ENCODE data around the genes LPIN3 and L3MBTL1.

- PRO-cap, result no peak
These were observed 727 bp upstream of the LPIN3 start for GRCh38 chr20:41339800-41340388.

DNA sequence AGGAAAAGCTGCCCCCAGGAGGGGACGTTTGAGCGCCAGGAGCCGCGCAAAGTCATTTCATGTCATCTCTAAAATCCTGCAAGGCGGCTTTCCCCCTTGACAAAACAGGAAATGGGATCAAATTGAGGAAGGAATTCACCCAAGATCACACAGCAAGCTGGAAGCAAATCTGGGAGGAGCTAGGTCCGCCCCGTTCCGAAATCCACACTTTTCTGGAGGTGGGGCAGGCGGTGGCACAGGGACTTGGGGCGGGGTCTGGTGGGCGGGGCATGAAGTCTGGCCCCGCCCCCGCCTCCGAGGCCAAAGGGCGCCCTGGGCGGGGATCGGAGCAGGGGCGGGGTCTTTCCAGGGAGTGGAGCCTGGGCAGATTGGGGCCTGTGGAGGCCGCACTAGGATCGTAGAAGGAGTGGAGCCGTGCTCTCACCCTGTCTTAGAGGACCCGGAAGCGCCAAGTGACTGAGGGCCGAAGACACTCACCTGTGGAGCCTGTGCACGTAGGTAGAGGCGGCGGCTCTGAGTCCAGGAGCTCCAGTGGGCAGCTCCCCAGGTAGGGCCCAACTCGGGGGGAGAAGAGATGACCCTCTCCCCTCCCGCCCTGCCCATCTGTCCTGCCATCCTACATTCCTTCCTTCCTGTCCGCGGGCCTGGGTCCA, at the start of gene LPIN3:
Gene LPIN3 (plus strand): TSS at position 366 of the 653 bp plus-strand sequence.
- PRO-cap, result bidirectional peak, plus-strand start at position 392 of the sequence, minus-strand start at position 206 of the sequence

GRCh38 chr20:41470189-41470933, 103.7 kb upstream of the EMILIN3 start:
- PRO-cap, result no peak

DNA sequence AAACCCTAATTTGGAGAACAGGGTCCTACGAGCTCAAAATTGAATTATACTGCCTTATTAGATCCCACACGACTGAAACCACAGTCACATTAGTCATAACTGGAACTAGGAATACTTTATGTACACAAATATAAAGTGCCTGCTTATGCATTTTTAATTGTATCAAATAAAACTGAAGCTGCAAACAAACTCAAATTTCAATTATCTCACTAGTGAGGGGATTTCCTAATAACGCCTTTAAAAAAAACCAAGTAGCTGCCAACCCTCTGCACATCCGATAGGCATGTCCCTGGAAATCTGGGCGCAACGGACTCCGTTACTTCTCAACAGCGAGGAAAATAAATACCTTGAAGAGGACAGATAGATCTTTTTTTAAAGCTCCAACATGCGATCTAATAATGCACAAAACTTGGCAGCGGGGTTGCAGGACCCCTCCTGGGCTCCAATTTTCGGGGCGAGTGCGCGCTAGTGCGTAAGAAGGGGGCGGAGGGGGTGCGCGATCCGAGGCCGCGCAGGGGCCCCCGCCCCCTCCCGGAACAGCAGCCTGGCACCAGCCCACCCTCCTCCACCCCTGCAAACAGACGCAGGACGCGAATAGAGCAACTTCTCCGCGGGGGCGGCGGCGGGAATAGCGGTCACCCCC, 799 bp downstream of the CHD6 start:
- PRO-cap, result unidirectional peak, plus-strand start at position 576 of the sequence

- PRO-cap, result no peak
These were observed 78.3 kb upstream of the CHD6 start for GRCh38 chr20:41696371-41697083.

DNA sequence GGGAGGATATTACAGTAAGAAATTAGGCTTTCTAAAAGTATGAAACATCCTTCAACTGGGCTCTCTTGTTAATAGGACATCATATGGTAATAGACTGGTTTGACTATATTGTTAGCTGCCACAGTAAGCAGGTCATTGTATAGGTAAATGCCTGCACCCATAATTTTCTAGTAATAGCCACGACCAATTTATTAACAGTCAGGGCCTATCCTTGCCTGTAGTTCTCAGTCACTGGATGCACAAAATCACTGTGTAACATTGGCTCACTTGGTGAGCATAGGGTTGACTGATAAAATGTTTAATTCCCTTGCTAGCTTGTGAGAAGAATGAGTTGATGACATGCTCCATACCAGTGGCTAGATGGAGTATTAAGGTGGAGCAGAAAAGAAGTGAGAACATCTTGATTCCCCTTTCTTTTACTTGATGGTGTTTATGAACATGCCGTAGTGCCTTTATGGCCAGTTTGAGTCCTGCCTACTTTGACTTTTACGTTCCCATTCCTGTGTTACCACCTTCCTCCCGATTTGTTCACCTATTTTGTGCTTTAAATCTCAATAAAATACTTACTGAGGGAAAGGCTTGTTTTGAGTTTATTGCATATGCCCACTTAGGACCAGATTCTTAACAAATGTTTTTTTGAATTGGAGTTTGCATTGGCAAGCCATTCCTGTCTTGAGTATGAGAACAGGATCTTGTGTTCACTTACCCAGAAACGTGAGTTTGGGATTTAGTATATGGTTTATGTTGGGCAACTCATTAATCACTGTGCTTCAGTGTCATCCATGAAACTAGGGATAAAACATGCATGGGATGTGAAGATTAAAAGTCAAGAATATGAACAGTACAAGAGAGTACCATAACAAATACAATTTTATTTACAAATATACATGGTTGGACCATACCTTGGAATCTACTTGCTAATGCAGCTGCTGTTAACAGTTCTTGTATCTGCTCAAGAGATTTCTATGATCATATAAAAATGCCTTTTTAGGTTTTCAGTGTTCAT, 5.6 kb downstream of the SRSF6 start:
- PRO-cap, result no peak

GRCh38 chr20:43507543-43508089, at the start of gene L3MBTL1:
Gene L3MBTL1, plus strand, starts transcription at chr20:43507697.
- PRO-cap, result no peak

- PRO-cap, result no peak
These were observed 1.2 kb downstream of the L3MBTL1 start for GRCh38 chr20:43508574-43509275.

- PRO-cap, result no peak
These were observed 746 bp upstream of the IFT52 start for GRCh38 chr20:43590007-43590375.

GRCh38 chr20:43721792-43722612, 4.8 kb downstream of the GTSF1L start:
- PRO-cap, result no peak

DNA sequence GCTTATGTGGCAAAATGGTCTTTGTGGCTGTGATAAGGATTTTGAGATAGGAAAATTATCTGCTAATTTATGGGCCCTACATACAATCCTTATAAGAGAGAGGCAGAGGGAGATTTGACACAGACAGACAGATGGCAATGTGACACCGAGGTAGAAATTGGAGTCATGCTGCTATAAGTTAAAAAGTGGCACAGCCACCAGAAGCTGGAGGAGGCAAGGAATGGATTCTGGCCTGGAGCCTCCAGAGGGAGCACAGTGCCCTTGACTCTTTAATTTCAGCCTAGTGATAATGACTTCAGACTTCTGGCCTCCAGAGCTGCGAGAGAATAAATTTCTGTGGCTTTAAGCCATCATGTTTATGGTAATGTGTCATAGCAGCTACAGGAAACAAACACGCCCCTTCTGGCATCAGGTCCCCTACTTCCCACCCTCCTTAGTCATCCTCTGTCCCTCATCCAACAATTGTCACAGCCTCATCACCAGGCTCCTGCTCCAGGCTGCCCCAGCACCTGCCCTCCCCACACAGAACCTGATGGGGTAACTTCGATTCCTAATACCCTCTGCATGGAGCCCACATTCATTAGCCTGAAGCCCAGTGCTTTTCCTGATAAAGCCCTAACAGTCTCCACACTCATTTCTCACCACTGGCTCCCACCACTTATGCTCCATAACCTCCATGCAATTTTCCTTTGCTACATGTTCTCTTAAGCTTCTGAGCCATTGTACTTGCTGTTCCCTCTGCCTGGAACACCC, 69.8 kb upstream of the TOX2 start:
- PRO-cap, result no peak

DNA sequence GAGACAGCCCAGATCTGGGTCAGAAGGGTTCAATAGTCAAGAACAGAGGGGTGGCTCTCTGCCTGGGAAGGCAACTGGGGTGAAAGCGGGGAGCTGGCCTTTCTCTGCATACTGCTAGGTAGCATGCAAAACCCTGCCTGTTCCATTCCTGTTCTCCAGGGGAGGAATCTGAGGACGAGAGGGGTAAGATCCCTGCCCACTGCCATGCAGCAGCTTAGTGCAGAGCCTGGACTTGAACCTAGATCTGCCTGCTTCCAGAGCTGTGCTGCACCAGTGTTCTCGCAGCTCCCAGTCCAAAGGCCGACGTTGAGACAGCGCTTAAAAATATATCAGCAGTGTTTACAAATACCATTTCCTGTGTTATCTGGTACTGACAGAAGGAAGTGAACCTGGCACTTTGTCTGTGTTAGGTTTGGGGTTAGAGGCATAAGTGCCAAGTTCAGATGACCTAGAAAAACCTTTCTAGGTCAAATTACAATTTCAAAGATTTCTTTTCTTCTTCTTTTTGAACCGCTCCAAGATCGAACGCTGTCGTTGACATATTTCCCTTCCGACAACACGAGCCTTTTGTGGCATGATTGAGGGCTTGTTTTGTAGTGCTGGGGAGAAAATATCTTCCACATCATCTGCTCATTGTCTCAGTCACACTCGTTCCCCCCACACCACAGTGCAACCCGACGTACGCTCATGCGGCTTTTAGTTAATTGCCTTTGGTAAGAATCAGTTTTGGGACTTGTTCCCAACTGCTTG, 44.6 kb downstream of the TOX2 start:
- PRO-cap, result no peak

DNA sequence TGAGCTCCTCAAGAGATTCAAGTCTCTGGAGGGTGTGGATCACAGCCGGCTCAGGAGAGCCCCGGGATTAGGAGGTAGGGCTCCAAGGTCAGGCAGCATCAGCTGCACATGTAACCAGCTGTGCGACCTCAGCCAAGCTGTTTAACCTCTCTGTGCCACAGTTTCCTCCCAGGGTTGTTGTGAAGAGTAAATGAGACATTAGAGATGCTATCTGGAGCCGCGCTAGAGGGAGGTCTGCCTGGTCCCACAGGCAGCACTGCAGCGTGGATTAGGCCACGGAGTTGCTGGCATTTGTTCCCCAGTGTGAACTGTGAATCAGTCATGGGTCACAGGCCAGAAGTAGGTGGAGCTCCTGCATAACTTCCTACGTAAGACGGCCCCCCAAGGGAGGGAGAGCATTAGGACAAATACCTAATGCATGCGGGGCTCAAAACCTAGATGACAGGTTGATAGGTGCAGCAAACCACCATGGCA, 105.3 kb downstream of the TOX2 start:
- PRO-cap, result no peak

DNA sequence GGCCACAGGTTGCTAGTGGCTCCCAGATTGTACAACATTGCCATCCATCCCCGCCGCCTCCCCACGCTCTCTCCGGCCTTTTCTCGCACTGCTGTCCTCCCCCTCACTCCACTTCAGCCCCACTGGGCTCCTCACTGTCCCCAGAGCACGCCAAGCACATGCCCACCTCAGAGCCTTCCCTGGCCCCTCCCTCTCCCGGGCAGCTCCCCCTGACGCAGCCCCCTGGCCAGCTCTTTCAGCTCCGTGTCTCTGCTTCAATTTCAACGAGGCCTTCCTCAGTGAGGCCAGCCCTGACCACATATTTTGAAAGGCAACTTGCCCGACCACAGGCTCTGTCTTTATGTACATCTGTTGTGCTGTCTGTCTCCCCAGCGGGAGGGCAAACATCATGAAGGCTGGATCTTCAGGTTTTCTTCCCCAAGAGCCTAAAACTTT, 44.6 kb downstream of the JPH2 start:
- PRO-cap, result no peak

DNA sequence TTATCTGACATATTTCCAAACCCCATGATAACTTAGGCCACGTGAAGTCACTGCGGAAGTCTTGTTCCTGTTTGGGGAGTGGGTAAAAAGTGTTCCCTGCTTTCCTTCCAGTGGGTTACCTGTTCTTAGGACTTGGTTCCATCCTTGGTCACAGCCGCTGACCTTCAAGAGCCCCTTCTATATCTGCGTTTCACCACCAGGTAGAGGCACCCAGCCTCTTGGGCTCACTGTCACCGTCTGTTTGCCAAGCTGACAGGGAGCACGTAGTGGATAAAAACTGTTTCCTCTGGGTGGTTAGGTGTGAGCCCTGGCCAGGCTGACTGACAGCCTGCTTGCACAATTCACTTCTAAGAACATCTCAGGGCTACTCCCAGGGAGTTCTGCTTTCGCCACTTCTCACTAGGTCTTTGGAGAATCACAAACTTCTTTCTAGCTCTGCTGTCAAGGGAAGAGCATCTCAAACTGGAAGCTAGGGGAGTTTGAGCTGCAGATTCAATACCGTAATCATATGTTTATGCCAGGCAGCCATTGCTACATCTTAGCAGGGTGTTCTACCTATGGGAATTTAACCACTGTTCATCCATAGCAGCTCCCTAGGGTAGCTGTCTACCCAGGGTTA, 1.8 kb upstream of the JPH2 start:
- PRO-cap, result no peak

GRCh38 chr20:44211205-44211388, 526 bp upstream of the OSER1 start:
- PRO-cap, result no peak

DNA sequence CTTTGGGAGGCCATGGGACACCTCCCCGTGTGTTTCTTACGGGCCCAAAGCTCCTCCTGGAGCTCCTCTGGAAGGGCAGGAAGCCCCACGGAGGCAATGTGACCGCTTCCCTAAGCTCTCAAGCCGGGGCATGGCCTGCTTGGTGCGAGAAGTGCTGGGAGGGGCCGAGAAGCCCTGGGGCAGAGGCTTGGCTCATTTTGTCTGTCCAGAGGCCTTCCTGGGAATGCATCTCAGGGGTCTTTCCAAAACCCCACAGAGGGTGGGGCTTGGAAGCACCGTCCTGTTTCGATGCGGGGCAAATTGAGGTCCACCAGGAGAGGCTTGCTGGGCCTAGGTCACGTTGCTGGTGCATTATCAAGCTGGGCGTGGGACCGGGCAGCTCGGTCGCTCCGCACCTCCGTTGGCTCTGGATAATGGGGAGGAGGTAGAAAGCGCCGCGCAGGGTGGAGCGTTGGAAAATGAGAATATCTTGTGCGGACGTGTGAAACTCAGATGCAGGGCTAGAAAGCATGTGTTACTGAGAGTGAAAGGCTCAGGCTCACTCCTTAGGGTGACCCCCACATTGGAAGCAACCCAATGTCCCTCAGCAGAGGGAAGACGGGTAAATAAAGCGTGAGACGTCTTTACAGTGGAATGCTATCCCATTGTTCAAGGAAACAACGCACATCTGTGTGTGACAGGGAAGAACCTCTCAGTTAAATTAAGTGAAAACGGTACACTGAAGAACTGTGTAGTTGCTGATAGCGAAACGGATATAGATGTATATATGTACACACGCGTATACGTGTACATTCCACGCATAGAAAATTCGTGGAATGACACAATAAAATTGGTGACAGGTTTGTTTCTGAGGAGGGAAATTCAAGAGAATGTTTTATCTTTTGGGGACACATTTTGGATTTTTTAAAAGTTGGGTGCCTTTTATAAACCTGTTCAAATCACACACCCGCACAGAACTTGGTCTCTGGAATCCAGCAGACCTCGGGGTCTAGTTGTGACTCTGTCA, 704 bp downstream of the HNF4A start:
- PRO-cap, result no peak

DNA sequence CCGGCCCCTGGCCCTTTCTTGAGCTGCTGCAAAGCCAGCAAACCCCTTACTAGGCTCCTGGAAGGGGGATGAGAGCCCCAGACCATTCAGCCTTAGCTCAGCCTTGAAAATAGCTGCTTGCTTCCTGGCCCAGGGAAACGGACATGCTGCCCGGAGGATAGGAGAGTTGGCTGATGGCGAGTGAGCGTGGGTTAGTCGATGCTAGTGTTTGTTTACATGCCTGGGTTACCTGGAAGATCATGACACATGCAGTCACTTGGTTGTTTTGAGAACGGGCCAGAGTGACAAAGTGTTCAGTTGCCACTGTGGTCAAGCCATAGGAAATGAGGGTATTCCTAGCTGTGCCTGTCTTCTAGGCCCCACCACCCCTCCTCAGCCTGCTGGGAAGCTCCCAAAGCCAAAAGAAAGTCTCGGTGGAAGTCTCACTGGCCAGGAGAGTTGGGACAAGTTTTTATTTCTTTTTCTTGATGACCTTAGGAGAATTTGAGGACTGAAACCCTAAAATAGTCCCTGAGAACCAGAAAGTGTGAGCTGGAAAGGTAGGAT, 54.7 kb downstream of the HNF4A start:
- PRO-cap, result no peak

- PRO-cap, result no peak
These were observed 39.2 kb upstream of the TTPAL start for GRCh38 chr20:44436348-44437035.

DNA sequence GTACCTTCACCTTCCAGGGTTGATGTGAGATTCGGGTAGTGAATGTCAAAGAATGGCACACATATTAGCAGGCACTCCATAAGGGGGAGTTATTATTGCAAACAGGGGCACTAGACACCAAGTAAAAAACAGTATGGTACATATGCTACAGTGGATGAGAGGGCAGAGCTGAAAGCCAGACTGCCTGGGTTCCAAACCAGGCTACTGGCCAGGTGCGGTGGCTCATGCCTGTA, 7.8 kb upstream of the TTPAL start:
- PRO-cap, result no peak